M059J (cell line): ENCODE measurements around the genes CRABP1 and HYKK.

- RAMPAGE, long total RNA = no peak
These were observed 75.1 kb downstream of the HMG20A start for GRCh38 chr15:77495702-77496350.

- RAMPAGE, long total RNA = no peak
These were observed 92.5 kb downstream of the HMG20A start for GRCh38 chr15:77513064-77513780.

- RAMPAGE, long total RNA = no peak
These were observed 25.5 kb downstream of the LINGO1 start for GRCh38 chr15:77606978-77607874.

GRCh38 chr15:78048495-78049054, 28.9 kb downstream of the TBC1D2B start:
- RAMPAGE, long total RNA = no peak

DNA sequence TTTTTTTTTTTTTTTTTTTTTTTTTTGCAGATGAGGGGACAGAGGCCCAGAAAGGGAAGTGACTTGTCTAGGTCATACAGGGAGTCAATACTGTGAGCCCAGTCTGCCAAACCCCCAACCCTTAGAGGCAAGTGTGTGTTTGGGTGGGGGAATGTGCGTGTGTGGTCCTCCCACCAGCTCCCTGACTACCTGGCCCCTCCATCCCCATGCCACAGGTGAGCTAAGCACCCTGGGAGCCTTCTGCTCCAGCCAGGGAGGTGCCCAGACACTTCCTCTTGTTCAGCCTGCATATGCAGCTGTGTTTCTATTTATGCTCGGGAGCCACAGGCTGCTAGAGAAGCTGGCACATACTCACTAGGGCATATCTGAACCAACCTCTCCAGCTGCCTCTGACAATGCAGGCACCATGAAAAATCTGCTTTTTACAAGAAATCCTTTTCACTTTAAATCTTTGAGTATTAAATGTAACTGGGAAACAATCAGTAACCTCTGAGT, 20.8 kb downstream of the TBC1D2B start:
- RAMPAGE, long total RNA = no peak

- RAMPAGE, long total RNA = no peak
These were observed 18.2 kb downstream of the TBC1D2B start for GRCh38 chr15:78058911-78060125.

GRCh38 chr15:78061848-78062474, 15.6 kb downstream of the TBC1D2B start:
- RAMPAGE, long total RNA = no peak

- RAMPAGE, long total RNA = no peak
These were observed 13.6 kb downstream of the TBC1D2B start for GRCh38 chr15:78063777-78064472.

GRCh38 chr15:78071823-78072330, 5.6 kb downstream of the TBC1D2B start:
- RAMPAGE, long total RNA = no peak

DNA sequence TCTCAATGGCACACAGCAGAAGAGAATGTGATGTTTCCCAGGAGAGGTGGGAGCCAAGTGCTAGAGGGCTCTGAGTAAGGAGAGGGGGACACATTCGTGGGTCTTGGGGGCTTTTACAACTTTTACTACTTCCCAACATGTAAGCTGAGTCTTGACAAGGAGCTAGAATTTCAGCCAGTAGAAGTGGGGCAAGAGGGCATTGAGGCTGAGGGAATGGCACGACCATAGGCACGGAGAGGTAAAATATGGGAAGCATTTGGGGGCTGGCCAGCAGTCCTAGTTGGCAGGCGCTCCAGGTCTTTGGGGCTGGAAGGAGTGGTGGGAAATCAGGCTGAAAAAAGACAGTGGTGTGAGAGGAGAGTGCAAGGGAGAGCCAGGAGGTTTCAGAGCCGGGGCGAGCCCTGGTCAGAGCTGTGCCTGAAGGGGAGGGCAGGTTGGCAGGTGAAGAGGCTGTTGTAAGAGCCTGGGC, 1.7 kb upstream of the IDH3A start:
- RAMPAGE, long total RNA = no peak

GRCh38 chr15:78272850-78273230, 8.5 kb downstream of the DNAJA4 start:
- RAMPAGE, long total RNA = no peak

- RAMPAGE, long total RNA = no peak
These were observed at the start of gene CRABP1 for GRCh38 chr15:78339992-78340794. Gene CRABP1 (plus strand): TSS chr15:78340353.

DNA sequence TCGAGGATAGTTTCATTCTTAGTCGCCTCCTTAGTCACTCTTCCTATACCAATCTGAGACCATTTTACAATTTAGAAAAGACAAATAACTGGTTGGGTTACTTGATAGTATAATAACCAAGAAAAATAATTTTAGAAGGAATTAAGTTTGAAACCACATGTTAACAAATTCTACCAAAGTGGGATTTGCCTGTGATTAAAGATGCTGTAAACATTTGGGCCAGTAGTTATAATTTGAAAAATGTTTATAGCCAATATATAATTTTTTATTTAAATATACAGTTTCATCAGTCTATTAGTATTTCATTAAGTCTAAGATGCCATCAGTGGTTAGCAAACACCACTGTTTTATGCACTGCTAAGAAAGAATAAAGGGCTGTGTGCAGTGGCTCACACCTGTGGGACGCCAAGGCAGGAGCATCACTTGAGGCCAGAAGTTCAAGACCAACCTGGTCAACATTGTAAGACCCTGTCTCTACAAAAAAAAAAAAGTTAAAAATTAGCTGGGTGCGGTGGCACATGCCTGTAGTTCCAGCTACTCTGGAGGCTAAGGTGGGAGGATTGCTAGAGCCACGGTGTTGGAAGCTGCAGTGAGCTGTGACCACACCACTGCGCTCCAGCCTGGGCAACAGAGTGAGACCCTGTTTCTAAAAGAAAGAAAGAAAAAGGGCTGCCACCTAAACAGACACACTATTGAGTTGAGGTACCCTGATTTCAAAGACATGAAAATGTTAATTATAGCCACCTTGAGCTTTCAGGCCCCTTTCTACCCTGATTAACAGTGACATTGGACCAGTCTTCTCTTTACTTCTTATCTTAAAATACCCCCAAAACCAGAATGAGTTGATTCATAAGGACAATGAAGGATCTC, 31.9 kb upstream of the HYKK start:
- RAMPAGE, long total RNA = no peak

GRCh38 chr15:78507085-78507746, at the start of gene HYKK:
Gene HYKK (plus strand): TSS chr15:78507577.
- RAMPAGE, long total RNA = no peak

GRCh38 chr15:78537646-78538135, 2.6 kb upstream of the PSMA4 start:
- RAMPAGE, long total RNA = no peak

DNA sequence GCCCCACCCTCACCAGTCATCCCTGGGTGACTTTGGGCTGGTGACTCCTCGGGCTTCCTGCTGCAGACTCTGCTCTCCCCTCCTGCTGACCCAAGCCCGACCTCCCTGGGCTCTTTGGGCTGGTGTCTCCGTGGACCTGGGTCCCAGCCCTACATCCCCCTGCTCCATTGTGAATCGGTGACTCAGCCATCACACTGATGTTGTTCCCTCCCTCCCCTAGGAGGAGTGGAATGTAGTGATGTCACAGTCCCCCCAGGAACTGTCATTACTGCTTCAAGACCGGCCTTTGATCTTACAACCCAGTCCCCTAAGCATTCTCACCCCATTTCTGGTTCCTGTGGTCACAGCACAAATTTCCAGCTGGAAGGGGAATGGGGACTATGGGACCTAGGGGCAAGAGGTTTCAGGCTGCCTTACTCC, 83.7 kb downstream of the ADAMTS7 start:
- RAMPAGE, long total RNA = no peak

DNA sequence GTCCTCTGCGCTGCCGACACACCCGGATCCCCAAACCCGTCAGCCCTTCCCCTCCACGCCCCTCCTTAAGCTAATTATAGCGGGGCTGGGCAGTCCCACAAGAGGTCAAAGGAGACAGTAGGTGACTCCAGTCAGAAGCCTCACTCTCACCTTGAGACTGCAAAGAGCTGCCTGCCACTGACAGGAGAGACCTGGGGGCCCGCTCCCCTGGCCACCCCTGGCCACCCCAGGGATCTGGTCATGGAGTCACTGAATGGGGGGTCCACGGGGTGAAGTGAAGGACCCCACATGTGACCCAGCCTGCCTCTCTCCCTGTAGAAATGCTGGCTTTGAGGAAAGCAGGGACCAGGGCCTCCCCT, 31.1 kb downstream of the ADAMTS7 start:
- RAMPAGE, long total RNA = no peak

DNA sequence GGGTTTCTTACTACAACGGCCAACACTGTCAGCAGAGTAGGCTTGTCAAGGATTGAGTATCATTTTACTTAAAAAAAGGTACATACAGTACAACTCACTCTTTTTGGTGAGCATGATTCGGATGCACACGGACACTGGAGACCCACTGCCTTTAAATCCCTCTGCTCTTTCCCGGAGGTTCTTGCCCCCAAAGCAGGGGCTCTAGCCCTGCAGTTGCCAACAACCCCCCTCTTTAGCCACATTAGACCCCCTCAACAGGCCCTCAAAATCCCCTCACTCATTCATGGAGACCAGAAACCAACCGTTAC, 20.2 kb upstream of the CTSH start:
- RAMPAGE, long total RNA = no peak

DNA sequence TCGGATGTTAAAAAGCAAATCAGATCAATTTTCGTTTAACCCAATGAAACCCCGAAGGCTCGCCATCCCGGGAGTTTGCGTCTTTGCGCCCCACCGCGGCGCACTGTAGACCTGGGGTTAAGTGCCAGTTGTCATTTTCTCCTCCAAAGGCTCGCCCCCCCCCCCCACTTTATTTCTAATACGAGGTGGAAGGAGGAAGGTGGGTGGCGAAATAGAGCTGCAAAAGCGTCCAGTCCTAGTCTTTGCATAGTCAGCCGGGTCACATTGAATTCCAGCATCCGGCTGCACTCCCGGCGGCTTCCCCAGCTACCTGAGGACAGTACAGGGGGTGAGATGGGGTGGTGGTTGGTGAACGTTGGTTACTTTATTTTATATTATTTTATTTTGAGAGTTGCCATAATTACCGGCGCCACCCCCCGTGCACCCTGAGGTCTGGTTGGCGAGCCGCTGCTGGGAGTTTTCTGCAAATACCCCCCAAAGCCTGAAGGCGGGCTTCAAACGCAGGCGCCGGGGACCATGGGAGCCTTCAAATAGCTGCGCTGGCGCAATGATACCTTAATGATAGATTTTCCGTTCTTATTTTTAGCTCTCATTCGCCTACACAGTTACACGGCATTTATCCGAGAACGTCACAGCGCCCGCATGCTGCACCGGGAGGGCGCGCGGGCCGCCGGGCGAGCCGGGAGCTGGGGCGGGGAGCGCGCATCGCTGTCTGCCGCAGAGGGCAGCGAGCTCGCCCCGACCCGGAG, 605 bp upstream of the RASGRF1 start:
- RAMPAGE, long total RNA = no peak

DNA sequence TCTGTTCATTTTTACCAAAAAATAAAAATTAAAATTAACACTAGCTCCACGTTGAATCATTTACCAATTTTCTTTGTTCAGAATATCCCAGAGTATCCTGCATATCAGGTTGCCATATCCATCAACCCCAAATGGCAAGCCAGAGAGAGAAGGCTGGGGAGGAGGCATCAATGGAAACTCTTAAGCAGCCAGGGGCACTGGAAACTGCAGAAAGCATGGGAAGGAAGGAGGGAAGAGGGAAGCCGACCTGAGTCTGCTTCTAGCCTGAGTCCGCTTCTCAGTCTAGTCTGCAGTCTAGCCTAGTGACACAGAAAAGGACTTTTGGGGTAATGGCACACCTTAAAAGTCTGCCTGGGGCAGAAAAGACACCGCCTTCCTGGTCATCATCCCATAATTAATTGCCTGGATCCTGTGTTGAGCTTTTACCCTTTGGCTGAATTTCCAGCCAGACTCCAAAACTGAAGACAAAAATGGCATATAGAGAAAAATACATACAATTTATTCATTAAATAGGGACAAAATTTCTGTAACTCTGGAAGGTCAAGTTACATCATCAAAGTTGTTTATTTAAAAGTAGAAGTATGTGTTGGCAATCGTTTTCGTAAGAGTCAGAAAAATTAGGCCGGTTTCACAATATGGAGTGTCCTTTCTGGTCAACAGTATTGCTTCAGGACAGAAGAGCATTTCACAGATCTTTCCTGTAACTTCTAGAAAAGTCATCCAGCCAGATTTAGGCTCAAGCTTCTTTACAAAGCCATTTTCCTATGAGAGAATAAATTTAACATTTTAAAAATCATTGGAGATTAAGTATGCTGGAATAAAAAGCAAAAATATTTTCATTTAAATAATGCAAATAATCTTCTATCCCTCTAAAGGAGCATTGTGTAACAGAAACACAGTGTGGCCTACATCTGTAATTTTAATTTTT, 1.8 kb upstream of the MTHFS start:
- RAMPAGE, long total RNA = no peak